ENCODE data around the genes AHNAK and EML3.

GRCh38 chr11:61964617-61965701 is 2.5 kb downstream of the FTH1 start:
- PRO-cap = unidirectional peak, plus-strand start at chr11:61965556; bidirectional peak, plus-strand start at chr11:61965644, minus-strand start at chr11:61965622
- RAMPAGE, long total RNA, 2 experiments = start-site peak on the plus strand in 1 of 2 experiments, at chr11:61964990-61964994 at its widest, 185 reads per replicate

DNA sequence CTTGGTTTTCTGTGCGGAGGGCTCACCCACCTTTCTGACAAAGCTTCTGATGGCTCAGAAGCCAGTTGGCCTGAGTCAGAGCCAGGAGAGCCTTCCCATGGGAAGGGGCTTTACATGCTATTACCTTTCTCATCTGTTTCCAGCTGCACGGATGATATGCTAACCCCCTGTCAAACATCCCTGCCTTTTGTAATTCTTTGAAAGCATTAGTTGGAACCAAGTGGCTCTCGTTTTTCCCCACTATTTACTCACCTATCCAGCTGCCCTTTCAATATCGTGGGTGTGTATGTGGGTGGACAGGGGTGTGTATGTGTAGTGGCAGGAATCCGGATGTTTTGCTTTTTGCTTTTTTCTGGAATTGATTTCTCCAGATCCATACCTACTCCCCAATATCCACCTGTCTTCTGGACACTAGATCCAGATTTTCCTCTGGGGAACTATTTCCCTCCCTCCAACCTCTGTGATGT is 9.9 kb upstream of the FTH1 start:
- PRO-cap = no peak
- RAMPAGE, long total RNA, 2 experiments = no peak in any of the 2 experiments

- PRO-cap = unidirectional peak, minus-strand start at chr11:62005430
- RAMPAGE, long total RNA, 2 experiments = no peak in any of the 2 experiments
These were observed 37.9 kb upstream of the FTH1 start for GRCh38 chr11:62005239-62005833.

DNA sequence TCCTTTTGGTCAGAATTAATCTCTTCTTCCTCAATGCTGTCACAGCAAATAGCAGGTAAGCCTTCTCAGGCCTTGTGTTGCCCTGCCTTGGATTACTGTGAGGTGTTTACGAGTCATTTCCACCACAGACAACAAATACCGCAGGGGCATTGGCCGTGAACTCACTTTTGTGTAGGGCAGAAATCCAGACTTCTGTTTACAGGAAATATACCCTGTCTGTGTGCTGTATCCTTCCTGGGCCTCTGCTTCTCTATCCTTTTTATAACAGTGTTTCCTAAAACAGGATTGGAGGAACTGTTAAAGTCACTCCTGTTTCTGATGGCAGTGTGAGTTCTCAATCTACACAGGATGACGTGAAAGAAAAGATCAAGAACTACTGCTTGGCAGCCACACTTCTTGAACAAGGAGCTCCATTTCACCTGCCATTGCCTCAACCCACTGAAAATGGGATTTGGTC is 66.2 kb upstream of the FTH1 start:
- PRO-cap = no peak
- RAMPAGE, long total RNA, 2 experiments = no peak in any of the 2 experiments

GRCh38 chr11:62061796-62062306 is 62.0 kb upstream of the INCENP start:
- PRO-cap = bidirectional peak, plus-strand start at chr11:62062061, minus-strand start at chr11:62062019
- RAMPAGE, long total RNA, 2 experiments = no peak in any of the 2 experiments

- PRO-cap = no peak
- RAMPAGE, long total RNA, 2 experiments = no peak in any of the 2 experiments
These were observed 21.0 kb downstream of the INCENP start for GRCh38 chr11:62144646-62145459.

DNA sequence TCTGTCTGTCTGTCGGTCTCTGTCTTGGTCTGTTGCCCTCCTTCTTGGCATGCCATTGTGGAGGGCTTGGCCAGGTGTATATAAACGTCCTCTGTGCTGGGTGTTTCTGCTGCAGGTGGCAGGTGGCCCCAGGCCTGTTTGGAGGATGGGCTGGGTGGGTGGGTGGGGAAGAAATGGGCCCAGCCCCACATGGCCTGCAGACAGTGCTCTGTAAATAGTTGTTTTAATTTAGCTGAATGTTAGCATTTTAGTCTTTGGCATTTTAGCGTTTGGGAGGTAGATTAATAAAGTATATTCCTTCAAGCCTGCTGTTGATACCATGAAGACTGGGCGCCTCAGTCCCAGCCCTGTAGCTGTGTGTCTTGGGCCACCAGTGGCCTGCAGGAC is 28.2 kb downstream of the INCENP start:
- PRO-cap = no peak
- RAMPAGE, long total RNA, 2 experiments = no peak in any of the 2 experiments

- PRO-cap = no peak
- RAMPAGE, long total RNA, 2 experiments = no peak in any of the 2 experiments
These were observed 23.8 kb upstream of the SCGB1A1 start for GRCh38 chr11:62394809-62395590.

- PRO-cap = no peak
- RAMPAGE, long total RNA, 2 experiments = no peak in any of the 2 experiments
These were observed 1.1 kb downstream of the SCGB1A1 start for GRCh38 chr11:62420036-62420261.

DNA sequence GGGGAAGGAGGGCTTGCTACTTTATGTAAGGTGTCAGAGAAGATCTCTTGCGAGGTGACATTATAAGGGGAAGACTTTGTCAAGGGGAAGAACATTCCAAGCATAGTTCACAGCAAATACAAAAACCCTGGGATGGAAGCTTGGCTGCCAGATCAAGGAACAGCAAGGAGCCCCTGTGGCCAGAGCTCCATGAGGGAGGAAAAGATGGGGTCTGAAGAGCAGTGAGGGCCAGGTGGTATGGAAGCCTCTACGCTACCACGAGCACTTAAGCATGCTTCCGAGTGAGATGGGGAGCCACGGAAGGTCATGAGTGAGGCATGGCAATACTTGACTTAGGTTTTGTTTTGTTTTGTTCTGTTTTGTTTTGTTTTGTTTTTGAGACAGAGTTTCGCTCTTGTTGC is 62.2 kb downstream of the AHNAK start:
- PRO-cap = no peak
- RAMPAGE, long total RNA, 2 experiments = no peak in any of the 2 experiments

DNA sequence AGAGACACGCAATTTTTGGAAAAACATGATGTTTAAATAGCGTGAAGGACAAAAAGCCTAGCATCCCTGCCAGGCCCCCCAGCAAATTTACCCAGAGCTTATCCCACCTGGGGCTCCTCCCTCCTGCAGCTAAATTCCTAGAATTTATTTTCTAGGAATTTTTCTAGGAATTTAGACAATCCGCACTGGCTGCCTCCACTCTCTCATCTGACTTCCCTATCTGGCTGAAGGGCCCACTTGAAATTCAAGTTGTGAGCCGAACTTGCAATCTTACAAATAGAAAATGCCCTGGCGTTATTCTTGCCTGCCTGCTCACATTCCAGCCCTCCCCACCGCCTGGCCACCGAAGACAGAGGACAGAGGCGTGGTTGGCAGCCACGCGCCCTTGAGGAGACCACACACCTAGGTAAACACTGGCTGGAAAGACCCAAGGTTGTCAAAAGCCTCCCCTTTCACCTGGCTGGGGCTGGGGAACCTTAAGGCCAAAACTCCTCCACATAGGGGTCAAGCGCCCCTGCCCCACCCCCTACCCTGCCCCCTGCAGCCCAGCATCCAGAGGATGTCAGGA is 42.3 kb downstream of the AHNAK start:
- PRO-cap = no peak
- RAMPAGE, long total RNA, 2 experiments = no peak in any of the 2 experiments

DNA sequence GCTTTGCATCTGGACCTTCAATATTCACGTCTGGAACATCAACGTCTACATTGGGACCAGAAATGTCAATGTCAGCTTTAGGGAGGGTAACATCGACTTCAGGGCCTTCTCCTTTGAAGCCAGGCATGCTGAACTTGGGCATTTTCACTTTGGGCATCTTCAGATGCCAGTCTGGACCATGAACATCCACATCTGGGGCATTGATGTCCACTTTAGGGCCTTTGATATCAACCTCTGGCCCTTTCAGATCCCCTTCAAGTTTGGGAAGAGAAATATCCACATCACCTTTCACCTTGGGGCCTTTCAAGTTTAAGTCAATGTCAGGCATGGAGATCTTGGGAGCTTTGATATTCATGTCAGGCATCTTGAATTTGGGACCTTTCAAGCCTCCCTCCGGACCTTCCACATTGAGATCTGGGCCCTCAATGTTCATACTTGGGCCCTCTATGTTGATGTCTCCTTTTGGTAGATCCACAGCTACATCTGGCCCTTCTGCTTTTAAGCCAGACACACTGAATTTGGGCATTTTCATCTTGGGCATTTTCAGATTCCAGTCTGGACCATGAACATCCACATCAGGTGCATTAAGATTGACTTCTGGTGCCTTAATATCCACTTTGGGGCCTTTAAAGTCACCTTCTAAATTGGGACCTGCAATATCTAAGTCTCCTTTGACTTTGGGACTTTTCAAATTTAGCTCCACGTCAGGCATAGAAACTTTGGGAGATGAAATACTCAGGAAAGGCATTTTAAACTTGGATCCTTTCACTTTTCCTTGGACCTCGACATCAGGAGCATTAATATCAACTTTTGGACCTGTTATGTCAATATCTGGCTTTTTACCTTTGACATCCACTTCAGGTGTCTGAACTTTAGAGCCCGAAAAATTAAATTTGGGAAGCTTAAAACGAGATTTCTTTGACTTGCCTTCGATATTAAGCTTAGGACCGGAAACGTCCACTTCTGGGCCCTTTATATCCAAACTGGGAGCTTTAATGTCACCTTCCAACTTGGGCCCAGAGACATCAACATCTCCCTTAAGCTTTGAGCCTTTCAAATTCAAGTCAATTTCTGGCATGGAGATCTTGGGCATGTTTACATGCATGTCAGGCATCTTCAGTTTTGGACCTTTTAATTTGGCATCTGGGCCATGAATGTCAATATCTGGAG is 22.8 kb downstream of the AHNAK start:
- PRO-cap = no peak
- RAMPAGE, long total RNA, 2 experiments = no peak in any of the 2 experiments

- PRO-cap = unidirectional peak, plus-strand start at chr11:62536563
- RAMPAGE, long total RNA, 2 experiments = no peak in any of the 2 experiments
These were observed 10.3 kb downstream of the AHNAK start for GRCh38 chr11:62536072-62537027.

DNA sequence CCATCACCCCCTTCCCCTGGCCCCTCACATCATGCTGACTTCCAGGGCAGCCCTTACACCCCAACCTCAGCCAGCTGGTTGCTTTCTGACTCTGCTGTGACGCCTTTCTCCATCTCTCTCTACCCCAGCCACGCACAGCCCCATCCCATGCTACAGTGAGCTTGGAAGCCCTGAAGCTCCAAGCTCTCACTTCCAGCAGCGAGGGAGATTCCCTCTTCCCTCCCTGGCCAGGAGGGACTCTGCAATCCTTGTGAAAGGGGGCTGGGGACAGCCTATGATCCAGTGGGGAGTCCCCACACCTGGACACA is 4.2 kb downstream of the AHNAK start:
- PRO-cap = no peak
- RAMPAGE, long total RNA, 2 experiments = no peak in any of the 2 experiments

DNA sequence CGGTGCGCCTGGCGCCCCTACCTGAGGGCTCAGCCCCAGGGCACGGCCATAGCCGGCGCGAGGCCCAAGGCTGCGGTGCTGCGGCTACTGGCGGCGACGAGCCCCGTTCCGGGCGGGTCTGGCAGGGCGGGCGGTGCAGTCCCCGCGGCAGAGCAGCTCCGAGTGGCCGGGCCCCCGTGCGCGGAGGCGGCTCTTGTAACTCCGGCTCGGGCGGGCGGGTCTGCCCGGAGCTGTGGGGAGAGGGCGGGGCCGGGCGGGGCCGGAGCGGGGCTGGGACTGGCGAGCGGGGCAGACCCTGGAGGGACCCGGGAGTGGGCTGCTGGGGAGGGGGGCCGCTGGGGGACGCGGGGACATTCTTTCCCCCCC is at the start of gene AHNAK:
Gene AHNAK, minus strand, starts transcription at position 168 of the 366 bp plus-strand sequence.
- PRO-cap = bidirectional peak, plus-strand start at position 262 of the sequence, minus-strand start at position 168 of the sequence
- RAMPAGE, long total RNA, 2 experiments = start-site peak on the minus strand in 2 of 2 experiments, centred at position 137 of the sequence, 15,869 to 35,939 reads per replicate

- PRO-cap = no peak
- RAMPAGE, long total RNA, 2 experiments = no peak in any of the 2 experiments
These were observed 6.4 kb downstream of the EEF1G start for GRCh38 chr11:62567205-62567854.

- PRO-cap = no peak
- RAMPAGE, long total RNA, 2 experiments = no peak in any of the 2 experiments
These were observed 1.7 kb downstream of the MTA2 start for GRCh38 chr11:62599798-62600536.

- PRO-cap = bidirectional peak, plus-strand start at chr11:62601305, minus-strand start at chr11:62601280
- RAMPAGE, long total RNA, 2 experiments = start-site peak on the minus strand in 1 of 2 experiments, at chr11:62601207-62601304 at its widest, 32 reads per replicate
These were observed 726 bp downstream of the MTA2 start for GRCh38 chr11:62600891-62601386.

GRCh38 chr11:62608278-62609268 is 4.0 kb downstream of the EML3 start:
- PRO-cap = no peak
- RAMPAGE, long total RNA, 2 experiments = no peak in any of the 2 experiments

GRCh38 chr11:62612412-62612808 is at the start of gene EML3:
Gene EML3 (minus strand): TSS chr11:62612775.
- PRO-cap = bidirectional peak, plus-strand start at chr11:62612670, minus-strand start at chr11:62612770
- RAMPAGE, long total RNA, 2 experiments = start-site peak on the minus strand in 1 of 2 experiments, at chr11:62612371-62612773 at its widest, 10 reads per replicate

Data from right atrium auricular region (tissue), 2 donors.